ENCODE results near the gene TOR3A.

GRCh38 chr1:177633786-177634080, 336.1 kb downstream of the SEC16B start:
- PRO-cap, 2 experiments = no peak in any of the 2 experiments

- PRO-cap, 2 experiments = no peak in any of the 2 experiments
These were observed 836 bp upstream of the RASAL2 start for GRCh38 chr1:178093034-178093501.

- PRO-cap, 2 experiments = no peak in any of the 2 experiments
These were observed 155.6 kb downstream of the CLEC20A start for GRCh38 chr1:178341045-178341758.

DNA sequence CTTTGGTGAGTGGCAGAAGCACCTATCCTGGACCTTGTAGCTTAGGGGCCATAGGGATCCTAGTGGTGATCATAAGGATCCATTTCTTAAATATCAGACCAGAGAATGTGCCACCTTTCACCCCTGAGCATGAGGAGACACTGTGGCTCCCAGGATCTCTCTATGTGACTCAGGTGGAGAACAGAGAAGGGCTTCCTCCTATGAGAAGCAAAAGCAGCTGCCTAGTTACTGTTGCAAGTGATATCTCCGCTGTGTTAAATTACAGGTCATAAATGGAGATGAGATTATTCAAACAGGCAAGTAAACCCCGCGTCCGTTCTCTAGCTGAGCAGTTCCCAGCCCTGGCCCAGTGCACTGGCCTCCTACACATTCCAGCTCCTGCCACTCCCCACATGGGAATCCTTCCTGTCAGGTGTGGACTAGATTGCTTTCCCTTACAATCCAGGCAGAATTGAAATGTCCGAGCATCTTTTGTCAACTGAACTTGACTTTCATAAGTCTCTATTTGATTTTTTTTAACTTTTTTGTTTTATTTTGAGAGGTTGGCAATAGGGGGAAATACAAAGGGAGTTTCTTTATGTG, 26.2 kb downstream of the CLEC20A start:
- PRO-cap, 2 experiments = no peak in any of the 2 experiments

DNA sequence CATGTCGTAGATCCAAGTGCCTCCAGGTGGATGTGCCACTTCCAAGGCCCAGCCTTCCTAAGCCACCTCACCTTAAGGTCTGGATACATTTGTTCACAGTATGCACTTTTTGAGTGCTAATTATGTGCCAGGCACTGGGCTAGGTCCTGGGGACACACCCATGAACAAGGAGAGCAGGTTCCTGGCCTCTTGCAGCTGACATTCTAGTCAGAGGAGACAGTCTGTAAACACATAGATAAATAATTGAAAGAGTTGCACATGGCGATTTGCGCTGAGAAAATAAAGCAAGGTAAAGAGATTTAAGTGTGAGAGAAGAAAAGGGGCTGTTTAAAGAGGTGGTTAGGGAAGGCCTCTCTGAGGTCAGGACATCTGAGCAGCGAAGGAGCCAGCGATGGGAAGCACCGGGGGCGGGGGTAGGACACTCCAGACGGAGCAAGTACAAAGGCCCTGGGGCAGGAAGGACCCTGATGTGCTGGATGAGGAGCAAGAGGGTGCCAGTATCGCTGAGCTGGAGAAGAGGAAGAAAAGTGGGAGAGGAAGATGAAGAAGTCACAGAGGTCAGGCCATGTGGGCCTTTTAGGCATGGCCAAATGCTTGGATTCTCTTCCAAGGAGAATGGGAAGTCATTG, 37.8 kb downstream of the TEX35 start:
- PRO-cap, 2 experiments = no peak in any of the 2 experiments

- PRO-cap, 2 experiments = peak in 2 of 2 experiments; most common minus-strand start chr1:178609017 (in 2)
These were observed 96.0 kb downstream of the TEX35 start for GRCh38 chr1:178608835-178609388.

GRCh38 chr1:178727090-178727625, 2.1 kb downstream of the RALGPS2 start:
- PRO-cap, 2 experiments = no peak in any of the 2 experiments

DNA sequence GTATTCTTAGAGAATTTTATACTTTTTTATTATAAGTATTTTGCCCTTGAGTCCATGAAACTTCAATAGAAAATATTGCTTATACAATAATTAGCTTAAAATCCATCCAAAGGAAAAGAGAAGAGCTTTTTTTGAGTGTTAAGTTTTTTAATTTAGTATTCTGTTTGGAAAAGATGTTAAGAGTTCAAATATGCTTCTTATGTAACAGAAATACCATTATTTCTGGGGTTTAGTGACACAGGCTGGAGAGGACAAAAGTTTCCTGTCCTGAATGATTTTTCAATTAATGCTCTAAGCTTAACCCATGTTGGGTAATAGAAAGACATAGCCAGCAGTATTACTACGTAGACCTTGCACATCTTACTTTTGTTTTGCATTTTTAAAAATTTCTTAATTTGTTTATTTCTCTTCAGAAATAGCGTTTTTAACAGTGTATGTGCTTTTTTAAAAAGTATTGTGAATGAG, 47.1 kb upstream of the ANGPTL1 start:
- PRO-cap, 2 experiments = no peak in any of the 2 experiments

- PRO-cap, 2 experiments = no peak in any of the 2 experiments
These were observed 60.3 kb upstream of the FAM20B start for GRCh38 chr1:178965490-178965748.

DNA sequence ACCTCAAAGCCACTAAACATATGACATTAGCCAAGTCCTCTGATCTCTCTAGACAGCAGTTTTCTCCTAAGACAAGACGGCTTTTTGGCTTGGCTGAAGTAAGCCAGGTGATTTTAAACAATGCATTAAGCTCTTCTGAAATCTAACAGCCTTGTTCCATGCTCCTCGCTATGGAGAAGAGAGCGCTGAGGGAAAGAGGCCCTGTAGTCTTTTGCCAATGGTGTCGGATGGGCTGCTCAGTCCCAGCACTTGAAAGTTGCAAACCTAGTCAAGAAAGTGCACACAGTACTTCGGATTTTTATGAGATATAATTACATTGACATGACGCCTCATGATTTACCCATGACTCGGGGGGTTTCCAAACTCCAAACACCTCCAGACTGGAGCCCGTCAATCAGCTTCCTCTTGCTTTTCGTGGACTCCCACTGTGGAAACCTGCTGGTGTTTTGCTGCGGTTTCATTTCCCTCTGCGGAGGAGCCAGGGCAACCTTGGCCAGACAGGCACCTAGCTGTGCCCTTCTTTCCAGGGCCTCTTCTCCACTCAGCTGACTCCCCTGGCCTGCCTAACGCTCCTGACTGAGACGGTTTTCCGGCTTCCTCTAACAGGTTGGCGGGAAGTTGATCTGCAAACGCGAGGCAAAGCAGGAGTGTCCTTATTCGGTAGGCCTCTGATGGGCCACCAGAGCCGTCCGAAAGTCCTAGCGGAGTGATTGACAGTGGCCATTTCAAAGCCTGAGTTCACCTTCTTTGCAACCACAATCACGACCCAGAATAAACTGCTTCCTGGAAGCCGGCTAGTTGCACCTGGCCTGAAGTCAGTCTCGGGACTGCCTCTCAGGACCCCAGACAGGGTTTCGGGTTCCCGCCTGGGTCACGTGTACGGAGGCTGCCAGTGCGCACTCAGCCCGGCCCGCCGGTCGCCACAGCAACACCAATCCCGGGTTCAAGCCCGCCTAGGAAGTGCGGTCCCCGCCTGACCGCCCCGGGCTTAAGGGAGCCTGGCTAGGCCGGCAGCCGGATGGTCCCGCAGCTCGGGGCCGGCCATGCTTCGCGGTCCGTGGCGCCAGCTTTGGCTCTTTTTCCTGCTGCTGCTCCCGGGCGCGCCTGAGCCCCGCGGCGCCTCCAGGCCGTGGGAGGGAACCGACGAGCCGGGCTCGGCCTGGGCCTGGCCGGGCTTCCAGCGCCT, at the start of gene TOR3A:
Gene TOR3A (plus strand): TSS at position 985 of the 1,186 bp plus-strand sequence.
- PRO-cap, 2 experiments = peak in 2 of 2 experiments; most common plus-strand start position 460 of the sequence (in 2); most common minus-strand start position 829 of the sequence (in 2)

GRCh38 chr1:179127204-179127525, 45.3 kb downstream of the TOR3A start:
- PRO-cap, 2 experiments = no peak in any of the 2 experiments

GRCh38 chr1:179564513-179564954, 11.2 kb downstream of the NPHS2 start:
- PRO-cap, 2 experiments = no peak in any of the 2 experiments

GRCh38 chr1:179845632-179846622, 31.7 kb downstream of the TOR1AIP2 start:
- PRO-cap, 2 experiments = no peak in any of the 2 experiments

DNA sequence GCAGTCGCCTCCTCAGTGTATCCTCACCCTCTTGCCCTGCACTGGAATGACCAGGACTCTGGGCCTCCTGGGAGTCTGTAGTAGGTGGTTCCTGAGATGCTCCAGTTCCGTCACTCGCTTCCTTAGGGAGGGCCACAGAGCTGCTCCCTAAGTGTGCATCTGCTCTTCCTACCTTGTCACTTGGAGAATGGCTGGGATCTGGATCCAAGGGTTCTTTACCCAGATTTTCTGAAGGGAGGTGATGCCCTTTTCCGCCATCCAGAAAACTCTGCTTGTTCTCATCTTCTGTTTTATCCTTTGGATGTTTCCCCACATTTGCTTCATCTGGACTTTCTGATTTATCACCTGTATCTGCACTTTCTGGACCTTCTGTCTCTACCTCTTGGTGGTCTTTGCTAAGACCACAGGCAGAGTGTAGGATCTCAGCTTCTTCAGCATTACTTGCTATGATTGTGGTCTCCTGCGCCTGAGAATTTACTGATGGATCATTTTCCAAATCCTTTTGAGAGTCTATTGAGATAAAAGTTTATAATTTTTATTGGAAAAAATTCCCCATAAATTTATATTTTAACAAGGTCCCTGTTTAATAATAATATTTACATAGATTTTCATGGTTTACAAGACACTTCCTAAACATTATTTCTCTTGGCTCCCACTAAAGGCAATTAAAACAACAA, 26.6 kb downstream of the TOR1AIP2 start:
- PRO-cap, 2 experiments = no peak in any of the 2 experiments

- PRO-cap, 2 experiments = no peak in any of the 2 experiments
These were observed 12.6 kb downstream of the TOR1AIP2 start for GRCh38 chr1:179864621-179865741.

GRCh38 chr1:179923103-179923545, 31.5 kb upstream of the CEP350 start:
- PRO-cap, 2 experiments = peak in 1 of 2 experiments; most common plus-strand start chr1:179923122 (in 1)

DNA sequence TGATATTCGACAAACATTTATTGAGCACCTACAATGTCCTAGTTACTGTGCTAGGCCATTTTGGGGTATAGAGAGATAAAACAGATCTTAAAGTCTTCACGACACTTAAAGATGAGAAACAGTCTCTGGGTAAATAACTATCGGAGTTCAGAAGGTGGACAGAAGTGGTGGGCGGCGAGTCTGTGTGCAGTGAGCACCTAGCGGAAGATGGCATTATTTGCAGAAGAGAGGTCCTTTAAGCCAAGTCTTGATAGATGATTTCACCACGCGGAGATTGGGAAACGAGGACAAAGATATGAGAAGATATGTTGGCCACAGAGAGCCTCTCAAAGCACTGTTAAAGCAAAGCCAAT, 754 bp upstream of the CEP350 start:
- PRO-cap, 2 experiments = peak in 2 of 2 experiments; most common minus-strand start position 209 of the sequence (in 2)

- PRO-cap, 2 experiments = no peak in any of the 2 experiments
These were observed 20.5 kb downstream of the CEP350 start for GRCh38 chr1:179975067-179975479.

GRCh38 chr1:180020048-180021095, 65.8 kb downstream of the CEP350 start:
- PRO-cap, 2 experiments = no peak in any of the 2 experiments

- PRO-cap, 2 experiments = no peak in any of the 2 experiments
These were observed 98.2 kb downstream of the CEP350 start for GRCh38 chr1:180052933-180053181.